MCF 10A (cell line): ENCODE measurements around a stretch of chr13.

GRCh38 chr13:113789644-113790248, 30.7 kb downstream of the TMEM255B start:
- PRO-cap: no peak
- RRBS: no CpG with 5 or more reads among the region's 18 CpGs

GRCh38 chr13:113794701-113795563, 35.9 kb downstream of the TMEM255B start:
- PRO-cap: no peak
- RRBS: 91% methylated on average over 9 of the region's 39 CpGs

DNA sequence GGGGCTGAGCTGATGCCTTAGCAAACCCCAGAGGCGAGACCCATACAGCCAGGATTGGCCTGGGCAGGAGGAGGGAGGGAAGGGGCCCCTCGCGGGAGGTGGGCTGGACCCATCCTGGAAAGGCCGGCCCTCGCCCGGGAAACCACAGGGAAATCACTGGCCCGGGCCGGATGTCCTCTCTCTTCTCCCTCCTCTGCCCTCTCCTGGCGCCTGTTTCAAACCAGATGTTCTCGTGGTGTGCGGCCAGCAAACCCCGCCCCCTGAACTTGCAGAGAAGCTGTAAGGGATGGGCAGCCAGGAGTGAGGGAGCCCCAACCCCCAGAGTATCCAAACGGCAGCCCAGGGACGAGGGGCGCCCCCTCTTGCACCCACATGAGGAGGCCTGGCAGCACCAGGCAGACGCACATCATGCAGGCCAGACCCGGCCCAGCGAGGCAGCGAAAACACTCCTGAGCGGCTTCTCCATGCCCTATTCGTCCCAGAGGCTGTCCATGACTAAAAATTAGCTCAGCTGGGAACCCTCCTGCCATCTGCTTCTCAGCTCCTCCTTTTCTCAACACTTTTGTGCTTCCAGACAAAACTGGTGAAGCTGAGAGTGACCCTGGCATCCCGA, 43.2 kb downstream of the TMEM255B start:
- PRO-cap: no peak
- RRBS: no CpG with 5 or more reads among the region's 22 CpGs

GRCh38 chr13:113821436-113821809, 42.5 kb downstream of the GAS6 start:
- PRO-cap: no peak
- RRBS: 1% methylated on average over 8 of the region's 21 CpGs

DNA sequence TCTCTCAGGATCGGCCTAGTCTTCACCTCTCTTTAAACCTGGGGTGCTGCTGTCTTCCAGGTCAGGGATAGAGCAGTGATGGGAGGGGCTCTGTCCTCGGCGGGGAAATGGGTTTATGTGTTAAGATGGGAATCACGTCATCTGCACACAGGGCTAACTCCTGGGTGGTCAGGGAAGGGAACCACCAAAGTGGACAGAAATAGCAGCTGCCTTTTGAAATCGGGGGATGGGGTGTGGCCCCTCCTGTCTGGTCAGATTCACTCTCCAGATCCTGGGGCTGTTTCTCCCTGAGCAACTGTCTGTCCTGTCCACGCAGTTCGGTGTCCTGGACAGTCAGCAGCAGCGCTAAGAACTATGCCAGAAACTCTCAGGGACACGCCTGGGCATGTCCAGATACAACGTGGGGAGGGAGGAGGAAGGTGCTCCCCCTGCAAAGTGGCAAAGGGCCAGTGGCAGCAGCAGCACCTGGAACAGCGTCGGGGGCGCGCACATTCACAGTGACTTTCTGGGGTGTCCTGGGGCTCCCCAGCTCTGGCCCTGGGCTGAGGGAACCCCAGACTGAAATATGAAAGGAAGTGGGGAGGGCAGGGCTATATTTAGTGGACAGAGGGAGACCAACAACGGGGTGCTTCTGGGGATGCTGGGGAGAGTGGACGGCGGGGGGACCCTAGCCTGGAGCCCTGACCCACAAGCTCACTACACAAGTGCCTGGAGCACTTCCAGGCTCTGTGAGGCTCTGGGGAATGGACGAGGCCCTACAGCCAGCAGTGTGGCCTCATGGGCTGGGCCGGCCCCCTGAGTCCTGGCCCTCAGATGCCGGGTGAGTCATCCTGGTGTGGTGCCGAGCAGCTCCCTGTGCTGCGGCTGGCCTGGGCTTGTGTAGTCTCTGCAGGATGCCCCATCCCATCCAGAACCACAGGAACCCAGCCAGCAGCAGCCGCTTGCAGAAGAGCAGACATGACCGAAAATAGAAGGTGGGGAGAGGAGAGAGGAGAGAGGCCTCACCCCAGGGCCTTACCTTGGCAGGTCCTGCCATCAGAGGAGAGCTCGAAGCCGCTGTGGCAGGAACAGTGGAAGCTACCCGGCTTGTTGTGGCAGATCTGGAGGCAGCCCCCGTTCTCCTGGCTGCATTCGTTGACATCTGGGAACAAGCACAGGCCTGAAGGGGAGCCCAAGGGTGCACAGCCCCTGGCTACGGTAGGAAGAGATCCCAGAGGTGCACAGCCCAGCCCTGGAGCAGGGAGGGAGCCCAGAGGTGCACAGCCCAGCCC, 26.4 kb downstream of the GAS6 start:
- PRO-cap: bidirectional peak, plus-strand start at position 433 of the sequence, minus-strand start at position 335 of the sequence; bidirectional peak, plus-strand start at position 910 of the sequence, minus-strand start at position 730 of the sequence
- RRBS: no CpG with 5 or more reads among the region's 30 CpGs

DNA sequence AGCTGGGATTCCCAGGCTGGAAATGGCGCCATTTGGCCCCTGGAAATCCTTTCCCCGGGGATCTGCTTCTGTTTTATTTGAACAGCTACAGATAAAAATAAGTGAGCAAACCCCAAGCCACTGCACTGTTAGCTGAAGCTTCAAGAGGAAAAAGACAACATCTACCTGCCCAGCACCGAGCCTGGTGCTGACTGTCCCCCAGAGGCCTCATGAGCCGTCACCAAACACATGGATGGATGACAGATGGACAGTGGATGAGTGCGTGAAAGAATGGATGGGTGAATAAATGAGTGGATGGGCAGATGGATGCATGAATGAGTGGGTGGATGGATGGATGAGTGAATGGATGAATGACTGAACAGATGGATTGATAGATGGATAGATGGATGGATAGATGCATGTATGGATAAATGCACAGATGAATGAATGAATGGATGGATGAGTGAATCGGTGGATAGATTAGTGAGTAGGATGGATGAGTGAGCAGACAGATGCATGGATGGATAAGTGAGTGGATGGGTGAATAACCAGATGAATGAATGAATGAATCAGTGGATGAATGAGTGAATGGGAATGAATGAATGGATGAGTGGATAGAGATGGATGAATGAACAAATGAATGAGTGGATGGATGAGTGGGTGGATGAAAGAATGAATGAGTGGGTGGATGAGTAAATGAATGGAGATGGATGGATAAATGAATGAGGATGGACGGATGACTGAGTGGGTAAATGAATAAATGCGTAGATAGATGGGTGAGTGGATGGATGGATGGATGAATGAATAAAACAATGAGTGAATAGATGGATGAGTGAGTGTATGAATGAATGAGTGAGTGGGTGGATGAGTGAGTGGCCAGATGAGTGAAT, 13.2 kb downstream of the GAS6 start:
- PRO-cap: no peak
- RRBS: no CpG with 5 or more reads among the region's 8 CpGs

- PRO-cap: no peak
- RRBS: no CpG with 5 or more reads among the region's 10 CpGs
Measured at GRCh38 chr13:113864360-113864979, 594 bp upstream of the GAS6 start.

DNA sequence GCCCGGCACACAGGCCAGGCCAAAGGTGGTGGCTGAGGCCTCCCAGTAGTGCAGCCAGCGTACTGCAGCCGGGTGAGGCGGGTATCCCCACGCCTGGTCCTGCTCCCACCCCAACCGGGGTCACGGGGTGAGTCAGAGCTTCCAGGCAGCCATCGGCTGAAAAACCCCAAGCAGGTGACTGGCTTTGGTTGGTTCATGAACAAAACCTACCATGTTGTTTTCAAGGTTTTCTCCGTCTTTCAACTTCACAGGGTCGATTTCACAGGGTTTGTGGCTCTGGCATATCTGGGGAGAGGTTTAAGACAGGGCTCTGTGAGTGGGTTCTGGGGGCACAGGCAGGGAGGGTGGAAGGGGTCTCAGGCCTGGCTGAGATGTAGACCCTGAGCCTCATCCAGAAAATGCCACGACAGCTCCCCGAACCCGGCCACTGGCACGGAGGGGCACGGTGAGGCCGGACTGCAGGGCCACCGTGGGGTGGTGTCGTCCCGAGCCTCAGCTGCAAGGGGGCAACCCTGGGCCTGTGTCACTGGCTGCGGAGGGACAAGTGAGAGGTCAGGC, 42.2 kb upstream of the C13orf46 start:
- PRO-cap: no peak
- RRBS: 18% methylated on average over 6 of the region's 20 CpGs

- PRO-cap: no peak
- RRBS: 98% methylated on average over 7 of the region's 24 CpGs
Measured at GRCh38 chr13:114020853-114021381, 47.0 kb upstream of the C13orf46 start.

- PRO-cap: no peak
- RRBS: no CpG with 5 or more reads among the region's 8 CpGs
Measured at GRCh38 chr13:114036251-114036609, 62.4 kb upstream of the C13orf46 start.

DNA sequence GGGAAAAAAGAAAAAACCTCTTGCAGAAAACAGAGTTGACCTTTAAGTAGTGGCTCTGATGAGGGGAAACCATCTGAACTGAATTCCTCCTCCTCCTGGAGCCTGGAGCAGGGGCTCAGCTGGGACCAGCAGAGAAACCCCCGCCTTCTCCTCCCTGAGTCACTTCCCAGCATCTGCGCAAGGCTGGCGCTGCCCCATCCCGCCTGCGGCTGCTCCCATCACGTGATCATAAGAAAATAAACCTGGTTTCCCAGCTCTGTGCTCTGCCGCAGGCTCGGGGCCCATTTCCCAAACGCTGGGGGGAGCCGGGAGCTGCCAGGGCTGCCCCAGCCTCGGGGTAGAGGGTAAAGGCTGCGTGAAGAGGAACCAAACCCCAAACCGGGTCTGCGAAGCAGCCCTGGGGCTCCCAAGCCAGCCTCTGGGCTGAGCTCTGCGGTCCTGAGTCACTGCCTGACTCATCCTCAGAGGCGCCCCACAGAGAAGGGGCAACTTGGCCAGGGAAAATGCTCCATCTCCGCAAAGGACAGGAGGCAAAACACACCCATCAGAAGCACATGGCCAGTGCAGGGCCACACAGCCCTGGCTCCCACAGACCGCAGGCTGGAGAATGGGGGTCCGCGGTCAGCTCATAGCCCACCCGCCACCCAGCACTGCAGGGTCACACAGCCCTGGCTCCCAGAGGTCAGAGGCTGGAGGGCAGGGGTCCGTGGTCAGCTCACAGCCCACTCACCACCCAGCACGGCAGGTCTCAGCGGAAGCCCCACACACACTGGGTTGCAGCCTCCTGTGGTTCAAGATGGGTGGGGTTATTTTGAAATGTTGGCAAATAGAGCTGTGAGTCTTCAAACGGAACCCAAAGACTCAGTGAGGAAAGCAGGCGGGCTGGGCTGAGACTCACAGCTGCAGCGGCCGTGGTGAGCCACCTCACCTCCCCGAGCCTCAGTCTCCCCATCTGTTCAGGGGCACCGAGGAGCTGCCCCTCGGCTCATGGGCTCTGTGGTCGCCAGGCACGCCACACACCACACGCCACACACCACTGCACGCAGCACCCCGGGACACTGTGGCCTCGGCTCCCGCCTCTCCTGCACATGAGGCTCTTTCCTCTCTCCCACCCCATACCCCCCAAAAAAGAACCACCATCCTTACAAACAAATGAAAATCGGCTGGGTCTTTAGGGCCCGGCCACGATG, 67.0 kb downstream of the RASA3 start:
- PRO-cap: bidirectional peak, plus-strand start at position 376 of the sequence, minus-strand start at position 80 of the sequence; bidirectional peak, plus-strand start at position 864 of the sequence, minus-strand start at position 771 of the sequence
- RRBS: 18% methylated on average over 6 of the region's 41 CpGs

DNA sequence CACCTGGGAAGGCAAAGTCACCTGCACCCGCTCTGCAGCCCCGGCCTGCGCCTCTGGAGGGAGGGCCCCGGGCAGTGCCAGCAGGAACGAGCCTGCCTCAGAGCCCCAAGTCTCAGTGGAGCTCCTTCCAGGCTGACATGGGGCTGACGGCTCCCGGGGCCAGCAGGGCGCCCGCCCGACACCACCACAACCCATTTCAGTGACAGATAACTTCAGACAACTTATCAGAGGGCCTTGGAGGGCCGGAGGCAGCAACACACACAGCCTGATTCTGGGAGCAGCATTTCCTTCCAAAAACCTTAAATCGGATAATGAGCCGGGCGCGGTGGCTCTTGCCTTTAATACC, 44.9 kb downstream of the RASA3 start:
- PRO-cap: no peak
- RRBS: 91% methylated on average over 12 of the region's 15 CpGs

- PRO-cap: no peak
- RRBS: 72% methylated on average over 5 of the region's 50 CpGs
Measured at GRCh38 chr13:114099846-114101059, 32.2 kb downstream of the RASA3 start.

GRCh38 chr13:114110426-114111090, 21.9 kb downstream of the RASA3 start:
- PRO-cap: no peak
- RRBS: no CpG with 5 or more reads among the region's 33 CpGs

GRCh38 chr13:114115148-114116104, 17.0 kb downstream of the RASA3 start:
- PRO-cap: no peak
- RRBS: no CpG with 5 or more reads among the region's 39 CpGs

GRCh38 chr13:114122129-114122675, 10.2 kb downstream of the RASA3 start:
- PRO-cap: no peak
- RRBS: no CpG with 5 or more reads among the region's 16 CpGs